IMR-90 (cell line): ENCODE results near the gene CLOCK.

GRCh38 chr4:55169519-55169972 lies 44.2 kb upstream of the KDR start:
- RRBS, result no CpG with 5 or more reads among the region's 12 CpGs
CAGE:
- cytosol, long polyA plus RNA, result no peak
- long polyA plus RNA, result no peak
- nucleus, long polyA plus RNA, result no peak

DNA sequence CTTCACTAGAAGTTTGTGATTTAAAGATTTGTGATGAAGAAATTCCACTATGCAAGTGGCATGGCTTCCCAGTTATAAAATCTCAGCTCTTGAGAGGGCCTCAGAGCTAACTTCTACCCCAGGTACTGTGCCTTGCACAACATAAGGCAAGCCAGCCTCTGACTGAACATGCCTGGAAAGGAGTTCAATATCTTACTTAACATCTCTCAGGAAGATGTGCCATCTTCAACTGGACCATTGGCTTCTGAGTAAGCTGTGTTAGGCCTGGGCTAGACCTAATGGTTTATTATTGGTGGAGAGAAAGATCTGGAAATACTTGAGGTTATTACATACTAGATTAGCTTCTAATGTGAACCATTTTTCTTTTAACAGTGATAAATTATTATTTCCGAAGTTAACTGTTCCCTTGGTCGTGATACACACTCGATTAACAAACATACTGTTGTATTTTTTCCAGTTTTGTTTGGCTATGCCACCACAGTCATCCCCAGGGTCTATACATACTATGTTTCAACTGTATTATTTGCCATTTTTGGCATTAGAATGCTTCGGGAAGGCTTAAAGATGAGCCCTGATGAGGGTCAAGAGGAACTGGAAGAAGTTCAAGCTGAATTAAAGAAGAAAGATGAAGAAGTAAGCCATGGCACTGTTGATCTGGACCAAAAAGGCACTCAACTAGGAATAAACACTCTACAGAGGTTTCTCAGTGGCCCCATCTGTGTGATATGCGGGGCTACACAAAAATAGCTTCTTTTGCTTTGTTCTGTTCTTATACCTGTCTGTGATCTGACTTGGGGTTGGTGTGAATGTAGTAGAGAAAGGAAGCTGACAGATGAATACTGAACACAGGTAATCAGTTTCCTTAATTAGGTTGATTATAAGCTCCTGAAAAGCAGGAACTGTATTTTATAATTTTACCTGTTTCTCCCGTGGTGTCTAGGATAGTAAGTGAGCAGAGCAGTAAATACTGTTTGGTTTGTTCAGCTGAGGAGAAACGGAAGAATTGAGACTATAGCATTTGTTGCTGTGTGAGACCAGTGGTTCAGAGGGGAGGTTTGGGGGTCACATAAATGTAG lies 21.2 kb downstream of the TMEM165 start:
- RRBS, result no CpG with 5 or more reads among the region's 7 CpGs
CAGE:
- cytosol, long polyA plus RNA, result start-site peak on the plus strand centred at position 542 of the sequence, 106 bp wide, 11 and 19 reads in 2 replicates
- long polyA plus RNA, result no peak
- nucleus, long polyA plus RNA, result no peak

GRCh38 chr4:55546498-55547361 lies at the start of gene CLOCK:
Gene CLOCK, minus strand, starts transcription at chr4:55546909.
- RRBS, result 2% methylated on average over 52 of the region's 85 CpGs
CAGE:
- cytosol, long polyA plus RNA, result no peak
- long polyA plus RNA, result no peak
- nucleus, long polyA plus RNA, result start-site peak on the minus strand at chr4:55546663-55546976, 18 and 52 reads in 2 replicates

DNA sequence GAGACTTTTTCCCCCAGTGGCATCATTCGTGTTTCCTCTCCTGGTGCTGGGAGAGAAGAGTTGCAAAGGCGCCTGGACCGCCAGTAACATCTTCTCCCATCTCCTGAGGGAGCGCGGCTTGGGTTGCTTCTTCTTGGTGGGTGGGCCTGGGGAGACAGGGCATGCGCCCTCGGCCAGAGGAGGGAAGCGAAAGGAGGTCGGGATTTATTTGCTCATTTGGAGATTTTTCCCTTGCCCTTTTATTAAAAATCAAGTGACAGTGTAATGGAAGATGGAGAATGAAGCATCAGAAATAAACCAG lies 603 bp upstream of the CLOCK start:
- RRBS, result no CpG with 5 or more reads among the region's 9 CpGs
CAGE:
- cytosol, long polyA plus RNA, result no peak
- long polyA plus RNA, result no peak
- nucleus, long polyA plus RNA, result no peak

- RRBS, result no CpG with 5 or more reads among the region's 18 CpGs
CAGE:
- cytosol, long polyA plus RNA, result no peak
- long polyA plus RNA, result no peak
- nucleus, long polyA plus RNA, result no peak
These were observed 1.1 kb upstream of the NMU start for GRCh38 chr4:55636996-55637863.

GRCh38 chr4:55868156-55868626 lies 14.7 kb downstream of the EXOC1 start:
- RRBS, result no CpG with 5 or more reads among the region's 3 CpGs
CAGE:
- cytosol, long polyA plus RNA, result no peak
- long polyA plus RNA, result no peak
- nucleus, long polyA plus RNA, result no peak

DNA sequence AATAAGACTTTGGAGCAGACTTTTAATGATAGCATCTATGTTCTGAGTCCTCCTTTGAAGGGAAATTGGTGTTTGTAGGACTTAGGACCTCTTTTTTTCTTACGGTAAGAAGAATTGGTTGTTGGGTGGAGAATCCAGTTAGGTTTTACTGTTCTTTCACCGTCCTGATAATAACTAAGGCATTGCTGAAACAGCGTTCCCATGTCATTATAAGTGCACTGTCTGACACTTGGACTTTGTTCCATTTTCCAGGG lies 119.8 kb downstream of the AASDH start:
- RRBS, result no CpG with 5 or more reads among the region's 3 CpGs
CAGE:
- cytosol, long polyA plus RNA, result no peak
- long polyA plus RNA, result no peak
- nucleus, long polyA plus RNA, result no peak

DNA sequence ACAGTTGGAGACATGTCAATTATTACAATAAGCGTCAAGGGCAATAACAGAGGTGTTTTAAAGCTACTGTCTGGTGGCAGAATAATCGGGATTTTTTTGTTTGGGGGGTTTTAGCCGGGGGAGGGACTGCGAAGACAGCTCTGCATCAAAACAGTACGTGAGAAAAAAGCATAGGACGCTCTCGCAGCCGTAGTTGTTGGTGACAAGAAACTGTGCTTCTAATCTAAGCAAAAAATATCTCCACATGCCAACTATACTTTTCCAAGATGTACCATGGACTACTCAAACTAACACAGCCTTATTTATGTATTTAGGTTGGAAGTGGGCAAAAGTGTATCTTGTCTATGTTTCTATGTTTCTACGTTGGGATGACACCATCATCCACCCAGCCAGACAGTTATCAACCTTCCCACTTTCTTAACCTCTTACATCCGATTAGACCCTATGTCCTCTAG lies 824 bp upstream of the AASDH start:
- RRBS, result no CpG with 5 or more reads among the region's 10 CpGs
CAGE:
- cytosol, long polyA plus RNA, result no peak
- long polyA plus RNA, result no peak
- nucleus, long polyA plus RNA, result no peak

- RRBS, result no CpG with 5 or more reads among the region's 3 CpGs
CAGE:
- cytosol, long polyA plus RNA, result no peak
- long polyA plus RNA, result no peak
- nucleus, long polyA plus RNA, result no peak
These were observed 31.1 kb downstream of the HOPX start for GRCh38 chr4:56649759-56650545.

GRCh38 chr4:56655911-56656667 lies 25.0 kb downstream of the HOPX start:
- RRBS, result 2% methylated on average over 23 of the region's 68 CpGs
CAGE:
- cytosol, long polyA plus RNA, result start-site peak on the minus strand at chr4:56656419-56656493, 20 and 16 reads in 2 replicates
- long polyA plus RNA, result start-site peak on the minus strand at chr4:56656432-56656486, 8 and 28 reads in 2 replicates
- nucleus, long polyA plus RNA, result no peak

GRCh38 chr4:56762989-56763332 lies 58.5 kb downstream of the SPINK2 start:
- RRBS, result no CpG with 5 or more reads among the region's 5 CpGs
CAGE:
- cytosol, long polyA plus RNA, result no peak
- long polyA plus RNA, result no peak
- nucleus, long polyA plus RNA, result no peak

DNA sequence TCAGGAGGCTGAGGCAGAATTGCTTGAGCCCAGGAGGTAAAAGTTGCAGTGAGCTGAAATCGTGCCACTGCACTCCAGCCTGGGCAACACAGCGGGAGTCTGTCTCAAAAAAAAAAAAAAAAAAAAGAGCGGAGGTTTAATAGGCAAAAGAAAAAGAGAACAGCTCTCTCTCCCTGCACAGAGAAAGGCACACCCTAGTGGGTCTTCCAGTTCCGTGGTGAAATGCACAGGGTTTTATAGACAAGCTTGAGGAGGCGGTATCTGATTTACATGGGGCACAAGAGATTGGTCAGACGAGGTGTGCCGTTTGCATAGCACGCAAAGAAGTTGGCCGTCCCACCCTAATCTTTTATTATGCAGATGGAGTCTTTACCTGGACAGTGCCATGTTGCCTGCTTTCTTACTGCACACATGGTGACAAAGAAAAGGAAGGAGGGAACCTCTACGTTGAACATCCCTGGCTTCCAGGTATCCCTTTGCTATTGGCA lies 33.5 kb upstream of the REST start:
- RRBS, result no CpG with 5 or more reads among the region's 10 CpGs
CAGE:
- cytosol, long polyA plus RNA, result no peak
- long polyA plus RNA, result no peak
- nucleus, long polyA plus RNA, result no peak

DNA sequence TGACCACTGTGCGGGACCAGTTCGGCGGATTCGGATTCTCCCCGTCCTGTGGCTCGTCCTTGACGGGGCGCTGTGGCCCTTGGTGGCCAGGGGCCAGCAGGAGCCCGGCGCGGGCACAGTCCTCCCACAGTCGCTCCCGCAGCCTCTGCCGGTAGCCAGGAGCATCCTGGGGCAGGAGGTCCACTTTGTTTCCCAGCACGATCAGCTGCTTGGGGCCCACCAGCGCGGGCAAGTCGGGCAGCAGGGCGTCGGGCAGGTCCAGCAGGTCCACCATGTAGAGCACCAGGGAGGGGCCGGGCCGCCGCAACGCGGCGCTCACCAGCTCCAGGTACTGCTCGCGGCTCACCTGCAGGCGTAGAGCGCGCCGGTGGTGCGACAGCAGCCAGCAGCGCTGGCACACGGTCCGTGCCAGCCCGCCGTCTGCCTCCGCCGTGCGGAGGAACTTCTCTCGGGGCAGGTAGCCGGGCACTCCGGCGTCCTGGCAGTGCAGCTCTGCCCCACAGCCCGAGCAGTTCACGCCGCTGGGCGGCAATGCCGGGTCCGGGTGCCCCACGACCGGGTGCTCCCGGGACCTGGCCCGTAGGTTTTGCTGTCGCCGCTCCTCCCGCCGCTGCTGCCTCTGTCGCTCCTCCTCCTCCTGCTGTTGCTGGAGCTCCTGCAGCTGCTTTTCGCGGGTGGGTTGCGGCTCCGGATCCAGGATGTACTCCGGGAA lies 595 bp downstream of the NOA1 start:
- RRBS, result 1% methylated on average over 32 of the region's 65 CpGs
CAGE:
- cytosol, long polyA plus RNA, result no peak
- long polyA plus RNA, result no peak
- nucleus, long polyA plus RNA, result no peak

GRCh38 chr4:57008526-57009009 lies 29.9 kb downstream of the POLR2B start:
- RRBS, result no CpG with 5 or more reads among the region's 4 CpGs
CAGE:
- cytosol, long polyA plus RNA, result no peak
- long polyA plus RNA, result no peak
- nucleus, long polyA plus RNA, result no peak

- RRBS, result no CpG with 5 or more reads among the region's 7 CpGs
CAGE:
- cytosol, long polyA plus RNA, result no peak
- long polyA plus RNA, result no peak
- nucleus, long polyA plus RNA, result no peak
These were observed 28.7 kb downstream of the IGFBP7 start for GRCh38 chr4:57081209-57082183.

- RRBS, result no CpG with 5 or more reads among the region's 4 CpGs
CAGE:
- cytosol, long polyA plus RNA, result no peak
- long polyA plus RNA, result no peak
- nucleus, long polyA plus RNA, result no peak
These were observed 1191.3 kb upstream of the IGFBP7 start for GRCh38 chr4:58301232-58302098.

DNA sequence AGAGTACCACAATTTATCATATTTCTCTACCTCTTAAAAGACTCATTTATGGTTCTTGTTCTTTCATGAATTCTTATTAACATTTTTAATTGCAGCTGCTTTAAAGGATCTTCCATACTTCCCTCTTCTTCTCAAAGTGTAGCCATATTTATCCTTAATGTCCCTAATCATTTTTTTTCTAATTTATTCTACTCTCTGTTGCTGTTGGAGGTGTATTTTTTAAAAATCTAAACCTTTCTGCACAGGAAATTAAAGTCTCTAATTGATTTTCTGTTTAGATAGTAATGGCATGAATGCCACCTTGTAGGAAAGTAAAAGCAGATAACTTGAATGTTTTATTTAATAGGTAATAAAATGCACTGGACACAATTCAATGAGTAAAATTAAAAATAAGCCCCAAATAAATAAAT lies 342.2 kb upstream of the ADGRL3 start:
CAGE:
- cytosol, long polyA plus RNA, result no peak
- long polyA plus RNA, result no peak
- nucleus, long polyA plus RNA, result no peak

CAGE:
- cytosol, long polyA plus RNA, result no peak
- long polyA plus RNA, result no peak
- nucleus, long polyA plus RNA, result no peak
These were observed 933.4 kb downstream of the ADGRL3 start for GRCh38 chr4:62133367-62134001.

DNA sequence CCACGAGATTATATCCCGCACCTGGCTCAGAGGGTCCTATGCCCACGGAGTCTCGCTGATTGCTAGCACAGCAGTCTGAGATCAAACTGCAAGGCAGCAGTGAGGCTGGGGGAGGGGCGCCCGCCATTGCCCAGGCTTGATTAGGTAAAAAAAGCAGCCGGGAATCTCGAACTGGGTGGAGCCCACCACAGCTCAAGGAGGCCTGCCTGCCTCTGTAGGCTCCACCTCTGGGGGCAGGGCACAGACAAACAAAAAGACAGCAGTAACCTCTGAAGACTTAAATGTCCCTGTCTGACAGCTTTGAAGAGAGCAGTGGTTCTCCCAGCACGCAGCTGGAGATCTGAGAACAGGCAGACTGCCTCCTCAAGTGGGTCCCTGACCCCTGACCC lies 876.4 kb downstream of the TECRL start:
- RRBS, result no CpG with 5 or more reads among the region's 9 CpGs
CAGE:
- cytosol, long polyA plus RNA, result no peak
- long polyA plus RNA, result no peak
- nucleus, long polyA plus RNA, result no peak

DNA sequence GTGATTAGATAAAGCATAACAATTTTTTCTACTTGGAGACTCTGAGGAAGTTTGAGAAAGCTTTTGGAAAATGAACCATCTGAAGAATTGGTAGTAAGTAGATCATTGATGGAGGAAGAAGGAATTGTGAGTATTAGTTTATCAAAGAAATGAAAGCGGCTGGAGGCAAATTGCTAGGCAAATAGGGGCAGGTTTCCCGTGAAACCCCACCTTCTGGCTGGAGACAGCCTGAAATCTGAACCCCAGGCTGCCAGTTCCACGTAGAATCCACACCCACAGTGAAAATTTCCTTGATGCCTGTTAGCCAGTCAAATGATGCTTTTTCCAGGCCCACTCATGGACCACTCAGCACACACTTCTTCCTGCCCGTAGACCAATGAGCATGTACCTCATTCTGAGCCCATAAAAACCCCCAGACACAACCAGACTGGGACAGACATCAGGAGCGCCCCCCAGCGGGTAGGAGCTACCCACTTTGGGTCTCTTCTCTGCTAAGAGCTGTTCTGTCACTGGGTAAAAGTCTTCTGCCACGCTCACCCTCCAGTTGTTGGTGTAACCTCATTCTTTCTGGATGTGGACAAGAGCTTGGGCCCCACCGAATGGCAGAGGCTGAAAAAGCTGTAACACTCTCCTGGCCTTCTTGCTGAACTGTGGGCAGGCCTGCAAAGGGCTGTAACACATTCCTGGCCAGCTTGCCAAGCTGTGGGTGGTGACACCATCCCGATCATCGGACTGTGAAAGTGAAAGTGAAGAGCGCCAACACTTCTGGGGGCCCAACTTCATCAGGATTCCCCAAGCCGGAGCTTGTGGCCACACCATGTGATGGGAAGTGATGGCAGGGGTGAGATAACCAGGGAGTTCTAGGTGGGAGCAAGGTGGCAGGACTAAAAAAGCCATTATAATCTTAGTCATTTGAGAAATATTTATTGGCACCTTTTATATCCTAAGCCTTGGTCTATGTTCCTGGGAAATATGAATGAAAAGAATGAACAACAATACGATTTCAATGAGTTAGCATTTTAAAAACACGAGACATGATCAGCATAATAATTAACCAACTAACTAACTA lies 137.6 kb downstream of the TECRL start:
- RRBS, result no CpG with 5 or more reads among the region's 14 CpGs
CAGE:
- cytosol, long polyA plus RNA, result no peak
- long polyA plus RNA, result no peak
- nucleus, long polyA plus RNA, result no peak